REH cell (cell line): ENCODE data around the genes THAP9 and HPSE.

GRCh38 chr4:81680853-81681346, 209.2 kb upstream of the RASGEF1B start:
- PRO-cap = no peak

DNA sequence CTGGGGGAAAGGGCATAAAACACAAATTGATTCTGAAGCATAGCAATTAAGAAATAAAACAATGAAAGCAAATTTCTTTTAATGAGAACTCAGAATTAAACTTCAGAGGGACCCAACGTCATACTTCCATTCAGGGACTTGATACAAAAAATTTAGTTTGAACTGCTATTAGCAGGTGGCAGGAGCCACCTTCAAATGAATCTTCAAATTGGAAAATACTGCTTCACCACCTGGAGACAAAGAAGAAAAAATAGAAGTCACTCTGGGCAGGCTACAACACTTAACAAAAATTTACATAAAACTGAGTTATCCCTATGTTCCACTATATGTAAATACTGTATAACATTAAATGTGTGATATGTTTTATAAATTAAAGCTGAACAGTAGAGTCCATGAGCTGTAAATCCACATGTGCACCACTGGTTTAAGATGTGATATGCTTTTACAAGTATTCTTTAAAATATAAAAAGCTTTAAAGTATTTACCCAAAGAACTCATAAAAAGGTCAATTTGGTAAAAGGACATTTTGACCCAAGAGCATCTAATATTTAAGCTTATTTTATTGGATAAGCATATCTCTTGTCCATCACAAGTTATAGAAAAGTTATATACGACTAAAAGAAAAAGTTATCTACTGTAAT, 19.7 kb downstream of the HNRNPD start:
- PRO-cap = no peak

DNA sequence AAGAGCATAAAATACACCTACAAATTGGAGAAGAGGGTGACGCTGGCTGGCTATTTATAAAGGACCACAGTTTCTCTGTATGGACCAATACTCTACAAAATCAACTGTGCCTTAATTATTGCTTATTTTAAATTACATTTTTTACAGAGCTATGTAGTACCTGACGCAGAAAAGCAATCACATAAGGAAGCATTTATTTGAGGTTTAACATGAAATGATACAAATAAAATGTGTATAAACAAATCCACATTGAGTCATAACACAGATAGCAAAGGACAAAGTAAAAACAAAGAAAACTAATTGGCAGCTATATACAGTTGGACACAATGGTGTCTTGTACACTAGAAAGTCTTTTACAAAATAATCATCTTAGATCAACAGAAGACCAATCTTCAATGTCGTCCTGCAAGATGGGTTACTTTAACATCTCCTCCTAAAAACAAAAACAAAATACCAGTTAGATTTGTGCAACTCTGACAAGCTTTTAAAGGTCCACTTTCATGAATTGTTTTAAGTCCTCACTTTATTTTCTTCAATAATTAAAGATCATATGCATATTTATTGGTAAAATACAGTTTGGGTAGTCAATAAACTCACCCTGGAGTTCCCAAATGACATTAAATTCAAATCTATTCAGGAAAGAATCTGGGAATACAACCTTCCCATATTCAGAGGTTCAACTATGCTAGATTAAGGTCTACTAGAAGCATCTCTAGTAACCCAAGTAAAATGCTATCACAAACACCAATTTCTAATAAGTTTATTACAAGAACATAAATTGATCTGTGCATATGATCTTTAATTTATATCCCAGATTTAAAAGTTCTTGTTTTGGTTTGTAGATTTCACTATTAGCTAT, 5.6 kb downstream of the HNRNPDL start:
- PRO-cap = no peak

DNA sequence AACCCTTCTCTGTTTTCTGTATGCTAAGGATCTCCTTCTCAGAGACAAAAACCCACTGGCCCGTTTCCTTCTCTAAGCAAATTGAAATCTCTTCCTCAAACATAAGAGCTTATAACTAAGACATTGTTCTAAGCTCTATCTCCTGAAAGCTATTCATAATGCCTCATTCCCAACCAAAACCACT, 805 bp upstream of the THAP9 start:
- PRO-cap = bidirectional peak, plus-strand start outside the sequence, minus-strand start at position 83 of the sequence

GRCh38 chr4:82900589-82901526, at the start of gene THAP9:
Gene THAP9 (plus strand): TSS chr4:82900735.
- PRO-cap = bidirectional peak, plus-strand start at chr4:82901197, minus-strand start at chr4:82900478

DNA sequence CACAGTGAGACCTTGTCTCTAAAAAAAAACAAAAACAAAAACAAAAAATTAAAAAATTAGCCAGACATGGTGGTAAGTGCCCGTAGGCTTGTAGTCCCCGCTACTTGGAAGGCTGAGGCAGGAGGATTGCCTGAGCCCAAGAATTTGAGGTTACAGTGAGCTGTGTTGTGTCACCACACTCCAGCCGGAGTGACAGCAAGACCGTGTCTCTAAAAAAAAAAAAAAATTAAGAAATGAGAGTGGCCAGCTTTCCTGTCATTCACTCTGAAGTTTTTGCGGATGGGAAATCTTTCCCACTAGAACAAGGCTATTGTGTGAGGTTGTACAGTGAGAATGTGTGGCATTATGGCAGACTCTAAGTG, 1.4 kb upstream of the PLAC8 start:
- PRO-cap = no peak

- PRO-cap = unidirectional peak, plus-strand start at chr4:83198075
Observed at GRCh38 chr4:83197429-83198466, 83.2 kb upstream of the PLAC8 start.

DNA sequence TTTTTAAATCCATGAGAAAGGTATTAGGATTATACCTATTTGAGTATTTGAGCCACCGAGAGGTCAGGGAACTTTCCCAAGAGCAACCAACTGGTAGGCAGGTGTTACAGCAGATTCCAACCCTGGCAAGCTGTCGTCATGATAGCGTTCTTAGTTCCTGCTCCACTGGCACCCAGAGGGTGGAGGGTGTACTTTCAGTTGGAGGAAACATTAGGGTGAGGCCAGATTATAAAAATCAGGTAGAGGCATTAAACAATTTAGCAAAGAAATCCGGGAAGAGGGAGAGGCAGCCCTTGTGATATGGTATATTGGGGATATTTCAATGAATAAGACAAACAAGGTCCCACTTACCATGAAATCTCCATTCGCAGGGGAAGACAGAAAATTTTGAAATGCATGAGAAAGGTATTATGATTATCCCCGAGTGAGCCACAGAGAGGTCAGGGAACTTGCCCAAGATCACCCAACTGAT, 23.2 kb downstream of the COQ2 start:
- PRO-cap = no peak

DNA sequence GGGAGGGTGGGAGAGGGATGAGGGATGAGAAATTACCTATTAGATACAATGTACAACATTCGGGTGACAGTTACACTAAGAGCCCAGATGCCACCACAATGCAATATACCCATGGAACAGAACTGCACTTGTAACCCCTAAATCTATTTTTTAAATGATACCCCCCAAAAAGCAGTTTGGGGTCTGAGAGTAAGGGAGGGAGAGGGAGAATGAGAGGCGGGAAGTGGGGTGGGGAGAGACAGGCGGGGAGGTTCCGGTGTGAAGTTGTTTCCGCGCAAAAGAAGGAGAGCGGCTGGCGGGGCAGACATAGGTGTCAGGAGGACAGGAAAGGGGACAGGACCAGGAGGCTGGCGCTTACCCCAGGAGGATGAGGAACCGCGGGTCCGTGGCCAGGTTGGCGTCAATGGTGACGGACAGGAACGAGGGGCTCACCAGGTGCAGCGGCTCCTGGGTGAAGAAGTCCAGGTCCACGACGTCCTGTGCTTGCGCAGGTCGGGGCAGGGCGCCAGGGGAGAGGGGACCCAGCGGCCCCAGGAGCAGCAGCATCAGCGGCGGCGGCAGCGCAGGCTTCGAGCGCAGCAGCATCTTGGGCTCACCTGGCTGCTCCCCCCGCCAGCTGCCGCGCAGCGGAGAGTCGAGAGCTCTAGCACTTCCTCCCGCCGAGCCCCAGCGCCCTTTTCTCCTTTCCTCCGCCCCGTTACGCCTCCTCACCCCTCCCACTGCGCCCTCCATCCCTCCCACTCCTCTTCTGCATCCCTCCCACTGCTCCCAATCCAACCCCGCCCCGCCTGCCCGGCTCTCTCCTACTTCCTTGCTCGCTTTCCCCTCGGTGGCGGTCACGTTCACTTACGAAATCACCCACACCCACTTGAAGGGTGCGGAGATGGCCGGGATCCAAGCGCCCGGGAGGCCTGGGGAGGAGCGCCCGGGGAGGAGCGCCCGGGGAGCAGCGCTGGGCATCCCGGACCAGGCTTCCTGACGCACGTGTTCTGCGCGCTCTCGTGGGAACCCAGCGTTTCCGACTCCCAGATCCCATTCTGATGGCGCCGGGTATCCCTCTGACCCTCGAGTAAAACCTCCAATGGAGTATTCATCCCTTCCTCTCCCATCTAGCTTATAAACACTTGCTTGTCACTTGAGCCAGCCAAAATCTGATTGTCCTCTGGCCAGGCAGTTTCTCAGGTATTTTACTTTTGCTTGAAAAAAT, at the start of gene HPSE:
TSS of gene HPSE (minus strand) at position 651 of the 1,207 bp plus-strand sequence.
- PRO-cap = no peak

- PRO-cap = no peak
Observed at GRCh38 chr4:83536677-83536838, 650 bp downstream of the GPAT3 start.

- PRO-cap = no peak
Observed at GRCh38 chr4:83537840-83538172, 1.9 kb downstream of the GPAT3 start.

GRCh38 chr4:84087592-84088257, 411.4 kb downstream of the NKX6-1 start:
- PRO-cap = no peak

DNA sequence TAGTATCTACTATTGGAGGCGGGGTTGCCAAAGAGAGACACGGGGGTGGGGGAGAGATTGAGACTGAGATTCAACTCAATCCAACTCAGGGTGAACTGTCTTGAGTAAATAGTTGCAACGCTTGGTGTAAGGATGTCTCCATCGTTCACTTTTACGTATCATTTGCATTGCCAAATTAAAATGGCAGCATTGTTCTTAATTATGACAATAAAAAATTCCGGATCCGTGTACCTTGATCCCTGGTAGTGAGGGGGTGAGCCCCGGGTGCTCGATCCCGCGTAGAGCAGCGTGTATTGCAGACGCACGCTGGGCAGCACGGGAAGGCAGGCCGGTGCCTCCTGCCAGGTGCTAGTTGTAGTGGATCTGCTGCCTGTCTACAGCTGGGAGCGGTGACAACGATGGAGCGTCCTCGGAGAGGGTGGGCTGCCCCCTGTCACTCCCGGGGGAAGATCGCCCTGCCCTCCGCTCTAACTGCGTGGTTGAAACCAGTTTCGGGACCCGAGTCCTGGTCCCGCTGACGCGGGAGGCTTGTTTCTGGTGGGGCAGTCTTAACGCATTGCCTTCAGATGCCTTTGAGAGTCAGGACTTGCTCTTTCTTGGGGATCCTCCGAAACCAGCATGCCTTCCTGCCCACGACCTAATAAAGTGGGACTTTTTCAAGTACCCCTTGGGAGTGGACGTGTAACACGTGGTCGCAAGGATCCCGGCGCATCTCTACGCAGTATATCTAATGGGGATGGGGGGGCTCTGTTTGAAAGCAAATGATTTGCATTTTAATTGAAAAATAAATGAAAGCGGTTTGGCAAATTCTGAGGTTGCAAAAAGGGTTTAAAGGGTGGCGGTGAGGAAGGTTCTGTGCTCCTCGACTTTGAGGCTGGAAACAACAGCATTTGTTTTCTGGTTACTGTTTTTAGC, 2.7 kb upstream of the NKX6-1 start:
- PRO-cap = no peak

GRCh38 chr4:84683844-84684155, 100.9 kb downstream of the CDS1 start:
- PRO-cap = no peak

- PRO-cap = no peak
Observed at GRCh38 chr4:84727141-84727860, 144.4 kb downstream of the CDS1 start.

GRCh38 chr4:84938230-84938761, 28.2 kb downstream of the WDFY3 start:
- PRO-cap = no peak

DNA sequence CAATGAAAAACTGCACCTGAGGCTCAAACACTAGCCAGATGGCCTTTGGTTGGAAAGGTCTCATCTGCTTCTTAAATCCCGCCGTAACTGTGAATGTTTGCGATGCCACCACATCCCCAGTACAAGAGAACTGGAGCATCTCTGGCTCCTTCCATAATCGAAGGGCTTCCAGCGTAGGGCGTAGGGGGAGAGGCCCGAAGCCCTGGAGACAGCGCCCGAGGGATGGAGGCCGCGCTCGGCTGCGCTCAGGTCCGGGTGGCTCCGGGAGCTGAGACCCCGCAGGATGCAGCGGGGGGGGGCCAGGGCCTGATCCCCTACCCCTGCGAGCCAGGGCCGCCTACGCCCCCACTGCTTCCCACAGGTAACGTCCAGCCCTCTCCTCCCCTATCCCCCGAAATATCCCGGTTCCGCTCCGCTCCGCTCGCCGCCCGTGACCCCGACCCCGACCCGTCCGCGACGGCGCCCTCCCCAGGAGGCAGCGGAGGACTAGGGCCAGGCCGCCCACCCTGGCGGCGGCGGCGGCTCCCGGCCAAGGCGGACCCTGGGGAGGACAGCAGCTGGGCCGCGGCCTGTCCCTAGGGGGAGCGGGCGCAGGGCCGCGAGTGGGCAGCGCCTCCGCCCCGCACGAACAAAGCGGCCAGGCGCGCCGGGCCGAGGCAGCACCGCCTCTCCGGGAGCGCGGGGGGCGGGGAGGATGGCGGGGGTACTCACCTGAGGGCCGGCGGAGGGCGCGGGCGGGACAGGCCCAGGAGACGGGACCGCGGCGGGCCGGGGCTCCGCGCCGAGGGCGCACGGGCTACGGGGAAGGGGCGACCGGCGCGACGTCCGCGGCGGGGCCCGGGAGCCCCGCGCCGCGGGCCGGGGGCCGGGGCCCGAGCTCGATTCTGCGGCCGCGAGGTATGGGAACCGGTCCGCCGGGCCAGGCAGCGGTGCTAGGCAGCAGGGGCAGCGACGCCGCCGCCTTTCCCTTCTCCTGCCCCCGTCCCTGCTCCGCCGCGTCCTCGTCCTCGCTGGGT, 684 bp downstream of the WDFY3 start:
- PRO-cap = bidirectional peak, plus-strand start at position 154 of the sequence, minus-strand start at position 91 of the sequence; bidirectional peak, plus-strand start at position 900 of the sequence, minus-strand start at position 901 of the sequence

DNA sequence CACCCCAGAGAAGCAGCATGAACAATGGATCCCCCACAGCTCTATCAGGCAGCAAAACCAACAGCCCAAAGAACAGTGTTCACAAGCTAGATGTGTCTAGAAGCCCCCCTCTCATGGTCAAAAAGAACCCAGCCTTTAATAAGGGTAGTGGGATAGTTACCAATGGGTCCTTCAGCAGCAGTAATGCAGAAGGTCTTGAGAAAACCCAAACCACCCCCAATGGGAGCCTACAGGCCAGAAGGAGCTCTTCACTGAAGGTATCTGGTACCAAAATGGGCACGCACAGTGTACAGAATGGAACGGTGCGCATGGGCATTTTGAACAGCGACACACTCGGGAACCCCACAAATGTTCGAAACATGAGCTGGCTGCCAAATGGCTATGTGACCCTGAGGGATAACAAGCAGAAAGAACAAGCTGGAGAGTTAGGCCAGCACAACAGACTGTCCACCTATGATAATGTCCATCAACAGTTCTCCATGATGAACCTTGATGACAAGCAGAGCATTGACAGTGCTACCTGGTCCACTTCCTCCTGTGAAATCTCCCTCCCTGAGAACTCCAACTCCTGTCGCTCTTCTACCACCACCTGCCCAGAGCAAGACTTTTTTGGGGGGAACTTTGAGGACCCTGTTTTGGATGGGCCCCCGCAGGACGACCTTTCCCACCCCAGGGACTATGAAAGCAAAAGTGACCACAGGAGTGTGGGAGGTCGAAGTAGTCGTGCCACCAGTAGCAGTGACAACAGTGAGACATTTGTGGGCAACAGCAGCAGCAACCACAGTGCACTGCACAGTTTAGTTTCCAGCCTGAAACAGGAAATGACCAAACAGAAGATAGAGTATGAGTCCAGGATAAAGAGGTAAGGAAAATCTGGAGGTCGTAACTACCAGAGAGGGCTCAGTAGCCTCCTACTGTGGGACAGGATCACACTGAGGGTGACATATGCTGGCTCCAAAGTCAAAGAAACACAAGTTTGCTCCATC, 364.8 kb downstream of the MAPK10 start:
- PRO-cap = no peak

GRCh38 chr4:86358231-86358837, 1.5 kb downstream of the MAPK10 start:
- PRO-cap = no peak

GRCh38 chr4:86762557-86763113, 86.5 kb downstream of the SLC10A6 start:
- PRO-cap = no peak